AG04450 (cell line): Measurements from ENCODE around the genes RNF19B, ZNF362 and ZSCAN20.

GRCh38 chr1:32387985-32388193 lies 6.4 kb downstream of the BSDC1 start:
- CAGE, long polyA plus RNA = no peak
- RRBS = no CpG with 5 or more reads among the region's 2 CpGs

DNA sequence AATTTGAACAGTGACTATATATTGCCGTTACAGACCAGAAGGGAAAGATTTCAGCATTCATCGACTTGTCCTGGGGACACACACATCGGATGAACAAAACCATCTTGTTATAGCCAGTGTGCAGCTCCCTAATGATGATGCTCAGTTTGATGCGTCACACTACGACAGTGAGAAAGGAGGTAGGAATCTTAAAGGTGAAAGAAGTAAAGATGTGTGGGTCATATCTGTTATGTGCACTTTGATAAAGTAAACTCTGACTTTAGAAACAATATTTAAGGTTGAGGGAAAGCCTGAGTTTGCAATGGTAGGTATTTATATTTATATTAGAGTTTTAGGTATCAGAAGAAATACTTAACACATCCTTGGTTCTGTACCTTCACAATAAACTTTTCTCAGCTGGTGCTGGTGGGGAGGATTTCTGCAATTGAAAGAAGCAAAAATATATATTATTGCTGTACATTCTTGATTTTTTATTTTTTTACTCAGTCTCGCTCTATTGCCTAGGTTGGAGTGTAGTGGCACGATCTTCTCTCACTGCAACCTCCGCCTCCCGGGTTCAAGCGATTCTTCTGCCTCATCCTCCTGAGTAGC lies 6.5 kb downstream of the RBBP4 start:
- CAGE, long polyA plus RNA = no peak
- RRBS = no CpG with 5 or more reads among the region's 10 CpGs

- CAGE, long polyA plus RNA = no peak
- RRBS = 41% methylated on average over 5 of the region's 16 CpGs
These were observed 7.6 kb downstream of the SYNC start for GRCh38 chr1:32694823-32695505.

- CAGE, long polyA plus RNA = no peak
- RRBS = no CpG with 5 or more reads among the region's 8 CpGs
These were observed 850 bp upstream of the SYNC start for GRCh38 chr1:32703424-32703815.

DNA sequence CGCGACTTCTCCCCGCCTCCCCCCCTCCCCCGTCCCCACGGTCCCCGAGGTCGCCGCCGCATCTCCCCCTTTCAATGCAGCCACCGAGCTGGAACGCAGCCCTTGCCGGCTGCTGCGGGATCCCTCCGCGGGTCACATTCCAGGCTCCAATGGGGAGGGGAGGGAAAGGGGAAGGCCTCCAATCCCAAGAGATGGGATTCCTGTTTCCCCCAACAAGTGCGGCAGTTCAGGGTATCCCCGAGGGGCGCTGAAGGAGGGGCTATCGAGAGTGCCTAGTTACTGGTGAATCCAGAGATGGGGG lies 13.2 kb downstream of the KIAA1522 start:
- CAGE, long polyA plus RNA = no peak
- RRBS = no CpG with 5 or more reads among the region's 19 CpGs

GRCh38 chr1:32755207-32755664 lies 13.6 kb downstream of the KIAA1522 start:
- CAGE, long polyA plus RNA = no peak
- RRBS = no CpG with 5 or more reads among the region's 6 CpGs

GRCh38 chr1:32798996-32799529 lies 18.1 kb downstream of the YARS1 start:
- CAGE, long polyA plus RNA = no peak
- RRBS = no CpG with 5 or more reads among the region's 3 CpGs

DNA sequence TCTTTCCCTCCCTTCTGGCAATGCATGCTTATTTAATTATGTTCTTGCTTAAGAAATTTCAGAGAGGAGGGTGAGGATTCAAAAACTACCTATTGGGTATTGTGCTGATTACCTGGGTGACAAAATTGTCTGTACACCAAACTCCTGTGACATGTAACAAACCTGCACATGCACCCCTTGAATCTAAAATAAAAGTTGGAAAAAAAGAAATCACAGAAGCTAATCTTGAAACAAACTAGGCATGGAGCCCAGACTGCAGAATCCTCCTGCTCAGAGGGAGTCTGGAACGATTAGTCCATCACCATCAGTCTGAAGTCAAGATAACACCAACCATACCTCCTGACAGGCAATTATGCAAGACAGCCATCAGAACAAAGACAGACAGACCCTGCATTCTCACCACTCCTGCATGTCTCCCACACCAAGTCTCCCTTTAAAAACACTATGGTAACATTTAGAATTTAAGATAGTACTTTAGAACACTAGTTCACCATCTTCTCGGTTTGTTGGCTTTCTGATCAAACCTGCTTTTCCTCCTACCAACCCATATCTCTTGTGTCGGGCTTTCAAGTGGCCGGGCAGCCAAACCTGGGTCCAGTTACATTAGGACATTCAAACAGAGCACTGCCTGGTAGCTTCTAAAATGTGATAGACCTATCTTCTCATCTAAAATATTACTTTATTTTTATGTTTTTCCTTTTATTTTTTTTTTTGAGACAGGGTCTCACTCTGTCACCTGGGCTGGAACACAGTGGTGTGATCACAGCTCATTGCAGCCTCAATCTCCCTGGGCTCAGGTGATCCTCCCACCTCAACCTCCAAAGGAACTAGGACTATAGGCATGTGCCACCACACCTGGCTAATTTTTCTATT lies 10.2 kb downstream of the YARS1 start:
- CAGE, long polyA plus RNA = no peak
- RRBS = no CpG with 5 or more reads among the region's 4 CpGs

GRCh38 chr1:32894511-32895100 lies 6.6 kb downstream of the TMEM54 start:
- CAGE, long polyA plus RNA = no peak
- RRBS = no CpG with 5 or more reads among the region's 8 CpGs

DNA sequence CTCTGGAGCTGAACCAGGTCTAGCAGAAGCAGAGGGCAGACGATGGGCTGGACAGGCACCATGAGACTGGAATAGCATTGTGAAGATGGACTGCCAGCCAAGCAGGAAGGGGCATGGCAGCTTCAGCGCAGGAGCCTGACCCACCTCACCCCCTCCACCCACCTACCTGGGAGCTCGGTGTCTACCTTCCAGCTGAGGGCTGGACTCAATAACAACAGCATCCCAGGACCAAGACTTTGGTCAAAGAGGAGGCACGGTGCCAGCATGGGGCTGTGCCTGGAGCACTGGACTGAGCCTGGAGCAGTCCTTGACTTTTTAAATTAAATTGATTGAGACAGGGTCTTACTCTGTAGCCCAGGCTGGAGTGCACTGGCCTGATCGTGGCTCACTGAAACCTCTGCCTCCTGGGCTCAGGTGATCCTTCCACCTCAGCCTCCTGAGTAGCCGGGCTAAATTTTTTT lies 1.2 kb downstream of the TMEM54 start:
- CAGE, long polyA plus RNA = no peak
- RRBS = no CpG with 5 or more reads among the region's 6 CpGs

- CAGE, long polyA plus RNA = no peak
- RRBS = 1% methylated on average over 54 of the region's 85 CpGs
These were observed at the start of gene RNF19B for GRCh38 chr1:32964457-32965292. Gene RNF19B, minus strand, starts transcription at chr1:32964809.

GRCh38 chr1:32986880-32987338 lies 22.3 kb upstream of the RNF19B start:
- CAGE, long polyA plus RNA = no peak
- RRBS = no CpG with 5 or more reads among the region's 5 CpGs

DNA sequence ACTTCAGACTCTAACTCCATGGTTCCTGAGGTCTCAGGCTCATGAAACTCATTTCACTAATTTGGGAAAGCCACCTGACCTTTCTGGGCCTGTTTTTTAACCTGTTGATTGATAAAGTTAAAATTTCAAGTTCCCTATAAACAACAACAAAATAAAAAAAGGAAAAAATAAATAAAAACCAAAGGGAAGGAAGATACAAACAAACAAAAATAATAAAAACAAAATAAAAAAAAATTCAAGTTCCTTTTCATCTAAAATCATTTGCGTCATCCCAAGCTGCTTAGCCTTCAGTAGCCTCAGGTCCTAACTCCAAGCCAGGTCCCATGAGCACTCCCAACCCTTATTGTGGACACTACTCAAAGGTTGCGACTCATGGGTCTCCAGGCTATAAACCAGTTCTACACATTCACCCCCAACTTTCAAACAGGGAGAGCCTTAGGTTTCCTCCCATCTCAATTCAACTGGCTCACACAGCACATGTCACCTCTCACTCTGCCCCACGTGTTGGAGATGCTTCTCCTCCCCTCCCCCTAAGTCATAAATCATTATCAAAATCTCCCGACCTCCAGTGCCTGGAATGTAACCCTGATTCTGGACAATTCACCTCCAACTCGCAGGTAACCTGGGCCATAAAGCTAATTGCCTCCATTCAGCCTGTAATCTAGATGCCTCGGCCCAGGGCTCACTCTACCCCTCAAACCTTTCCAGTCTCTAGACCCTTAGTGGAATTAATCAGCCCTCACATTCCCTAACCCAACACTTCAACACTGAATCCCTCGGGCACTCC lies 738 bp downstream of the AK2 start:
- CAGE, long polyA plus RNA = no peak
- RRBS = no CpG with 5 or more reads among the region's 7 CpGs

DNA sequence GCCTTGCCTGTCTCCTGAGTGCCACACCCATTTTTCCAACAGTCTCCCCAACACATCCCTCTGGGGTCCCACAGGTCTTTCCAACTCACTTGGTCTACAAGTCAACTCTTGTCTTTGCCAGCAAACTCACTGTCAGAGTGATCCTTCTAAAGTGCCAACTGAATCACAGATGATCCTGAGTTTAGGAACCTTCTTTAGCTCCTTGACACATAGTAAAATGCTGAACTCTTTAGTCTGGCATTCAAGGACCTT lies 19.9 kb downstream of the TRIM62 start:
- CAGE, long polyA plus RNA = no peak

- CAGE, long polyA plus RNA = no peak
- RRBS = 3% methylated on average over 39 of the region's 114 CpGs
These were observed at the start of gene ZNF362 for GRCh38 chr1:33255822-33256624. Gene ZNF362, plus strand, starts transcription at chr1:33256492.

DNA sequence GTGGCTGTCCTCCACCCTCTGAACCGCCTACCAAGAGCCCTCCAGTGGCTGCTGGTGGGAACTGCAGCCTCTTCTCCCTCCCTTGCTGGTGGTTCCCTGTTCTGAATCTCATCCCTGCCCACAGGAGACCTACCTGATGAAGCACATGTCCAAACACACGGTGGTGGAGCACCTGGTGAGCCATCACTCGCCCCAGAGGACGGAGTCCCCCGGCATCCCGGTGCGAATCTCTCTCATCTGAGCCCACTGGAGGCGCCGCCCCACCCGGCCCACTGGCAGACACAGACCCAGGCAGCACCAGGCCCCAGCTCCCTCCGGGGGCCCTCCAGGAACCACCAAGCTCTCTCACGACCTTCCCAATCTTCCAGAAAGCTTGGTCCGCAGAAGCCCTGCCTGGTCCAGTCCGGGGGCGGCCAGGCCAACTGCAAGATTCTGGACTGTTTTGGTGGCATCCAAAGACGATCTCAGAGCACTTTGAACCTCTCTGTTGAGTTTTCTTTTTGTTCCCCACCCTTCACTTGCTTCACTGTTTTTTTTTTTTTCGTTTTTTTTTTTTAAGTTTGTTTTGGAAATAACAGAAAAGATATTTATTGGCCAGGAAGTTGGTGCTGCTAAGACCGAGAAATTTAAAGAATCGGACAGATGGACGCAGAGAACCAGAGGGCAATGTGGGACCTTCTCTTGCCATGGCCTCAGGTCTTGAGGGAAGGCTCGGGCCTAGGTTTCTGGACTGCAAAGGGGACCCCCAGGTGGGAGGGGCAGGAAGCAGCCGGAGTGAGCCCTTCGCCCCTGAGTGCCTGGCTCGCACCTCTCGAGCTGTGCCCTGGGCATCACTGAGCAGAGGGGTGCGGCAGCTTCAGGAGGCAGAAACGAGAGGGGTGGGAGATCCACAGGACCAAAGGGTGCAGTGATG lies 21.8 kb downstream of the A3GALT2 start:
- CAGE, long polyA plus RNA = no peak
- RRBS = 85% methylated on average over 9 of the region's 27 CpGs

DNA sequence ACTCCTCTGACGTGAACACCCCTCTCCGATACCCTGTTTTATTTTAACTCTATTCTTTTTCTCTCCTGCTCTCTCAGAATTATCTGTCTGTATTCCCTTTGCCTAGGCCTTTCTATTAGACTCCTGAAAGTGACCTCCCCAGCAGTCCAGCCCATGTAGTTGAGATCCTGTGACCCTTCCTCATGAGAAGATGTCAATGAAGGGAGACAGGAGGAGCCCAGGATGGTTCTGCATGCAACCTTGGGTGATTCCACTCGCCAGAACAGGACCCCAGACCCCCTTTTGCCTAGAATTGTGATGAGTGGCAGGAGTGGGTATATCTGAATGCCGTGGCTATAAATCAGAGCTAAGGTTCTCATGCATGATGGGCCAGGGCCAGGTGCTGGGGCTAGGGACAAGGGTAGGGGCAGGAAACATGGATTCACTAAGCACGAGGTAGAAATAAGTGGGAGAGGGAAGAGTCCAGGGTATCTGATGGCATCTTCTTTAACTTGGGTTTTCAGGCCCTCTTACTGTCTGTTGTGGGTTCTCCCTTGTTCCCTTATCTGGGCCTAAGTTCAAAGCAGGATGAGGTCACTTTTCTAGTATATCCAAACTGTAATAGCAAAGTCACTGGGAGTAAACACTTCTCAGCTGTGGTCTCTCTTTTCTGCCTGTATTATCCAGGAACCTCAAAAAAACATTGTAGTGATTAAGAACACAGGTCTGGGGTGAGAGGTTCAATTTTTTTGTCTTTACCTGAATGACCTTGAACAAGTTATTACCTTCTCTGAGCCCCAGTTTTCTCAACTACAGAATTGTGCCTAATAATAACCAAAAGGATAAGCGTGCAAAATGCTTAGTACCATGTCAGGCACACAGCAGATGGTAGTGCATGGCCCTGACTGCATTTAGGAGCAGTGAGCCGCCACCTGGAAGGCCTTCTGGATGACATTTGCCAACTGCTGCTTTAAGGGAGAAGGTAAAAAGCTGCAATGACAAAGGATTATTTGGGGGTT lies 53.4 kb upstream of the A3GALT2 start:
- CAGE, long polyA plus RNA = no peak
- RRBS = no CpG with 5 or more reads among the region's 7 CpGs

GRCh38 chr1:33459714-33460367 lies 12.6 kb upstream of the ZSCAN20 start:
- CAGE, long polyA plus RNA = no peak
- RRBS = no CpG with 5 or more reads among the region's 5 CpGs

DNA sequence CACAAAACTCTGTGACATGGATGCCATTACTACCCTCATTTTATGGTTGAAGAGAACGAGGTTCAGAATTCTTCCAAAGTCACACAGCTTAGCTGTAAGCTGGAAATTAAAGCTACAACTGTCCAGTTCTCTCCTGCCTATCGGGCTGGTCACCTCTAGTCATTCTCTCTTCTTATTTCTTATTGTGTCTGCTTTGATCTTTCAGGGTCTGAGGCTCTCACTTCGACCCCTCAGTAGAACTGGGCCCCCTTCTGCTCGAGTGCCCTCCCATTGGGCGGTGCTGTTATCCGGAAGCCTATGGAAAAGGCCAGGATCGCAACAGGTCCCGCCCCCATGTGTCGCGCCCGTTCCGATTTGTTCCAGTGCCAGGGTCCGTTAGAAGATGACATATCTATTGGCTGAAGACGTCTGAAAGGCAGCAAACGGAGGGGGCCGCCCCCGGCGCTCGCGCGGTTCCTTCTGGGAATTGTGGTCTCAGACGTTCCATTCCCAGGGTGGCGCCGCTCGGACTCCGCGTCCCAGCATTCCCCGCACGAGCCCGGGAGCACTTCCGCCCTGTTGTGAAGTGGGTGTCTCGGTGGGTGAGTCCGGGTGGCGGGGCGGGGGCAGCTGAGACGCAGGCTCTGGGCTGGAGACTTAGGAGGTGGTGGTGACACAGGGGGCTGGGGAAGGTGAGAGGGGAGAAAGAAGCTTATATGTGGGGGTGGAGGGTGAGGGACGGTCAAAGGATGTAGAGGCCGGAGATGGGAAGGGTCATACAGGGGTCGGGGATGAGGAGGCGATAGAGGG lies at the start of gene ZSCAN20:
Gene ZSCAN20, plus strand, starts transcription at position 535 of the 789 bp plus-strand sequence.
- CAGE, long polyA plus RNA = no peak
- RRBS = under 1% methylated on average over 13 of the region's 40 CpGs

- CAGE, long polyA plus RNA = no peak
- RRBS = no CpG with 5 or more reads among the region's 4 CpGs
These were observed 201.5 kb downstream of the C1orf94 start for GRCh38 chr1:34378299-34378571.